ENCODE data around the genes TNFRSF13B and PLD6.

DNA sequence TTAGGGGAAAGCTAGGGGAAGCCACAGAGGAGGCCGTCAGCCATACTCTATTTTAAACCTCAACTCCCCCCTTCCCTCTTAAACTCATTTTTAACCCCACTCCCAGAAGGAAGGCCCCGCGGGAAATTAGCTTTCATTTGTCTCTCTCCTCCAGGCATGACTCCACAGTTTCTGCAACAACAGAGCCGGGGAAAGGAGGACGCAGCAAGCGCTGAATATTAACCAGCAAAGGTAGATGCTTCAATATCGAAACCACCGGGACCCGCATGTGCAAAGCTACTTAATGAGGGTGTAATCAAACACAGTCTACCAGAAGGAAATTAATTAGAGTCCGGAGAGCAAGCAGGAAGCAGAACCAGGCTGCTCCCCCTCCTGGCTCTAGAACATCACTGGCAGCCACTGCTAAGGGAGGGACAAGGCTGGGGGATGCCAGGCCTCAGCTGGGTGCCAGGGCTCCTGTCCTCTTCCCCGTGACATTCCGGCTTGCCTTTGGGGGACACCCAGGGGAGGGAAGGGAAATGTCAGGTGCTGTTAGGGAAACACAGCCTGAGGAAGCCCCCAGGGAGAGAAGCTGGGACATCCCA is 21.8 kb downstream of the LRRC75A start:
- PRO-cap = no peak
- RAMPAGE, long total RNA, 4 experiments = no peak in any of the 4 experiments

DNA sequence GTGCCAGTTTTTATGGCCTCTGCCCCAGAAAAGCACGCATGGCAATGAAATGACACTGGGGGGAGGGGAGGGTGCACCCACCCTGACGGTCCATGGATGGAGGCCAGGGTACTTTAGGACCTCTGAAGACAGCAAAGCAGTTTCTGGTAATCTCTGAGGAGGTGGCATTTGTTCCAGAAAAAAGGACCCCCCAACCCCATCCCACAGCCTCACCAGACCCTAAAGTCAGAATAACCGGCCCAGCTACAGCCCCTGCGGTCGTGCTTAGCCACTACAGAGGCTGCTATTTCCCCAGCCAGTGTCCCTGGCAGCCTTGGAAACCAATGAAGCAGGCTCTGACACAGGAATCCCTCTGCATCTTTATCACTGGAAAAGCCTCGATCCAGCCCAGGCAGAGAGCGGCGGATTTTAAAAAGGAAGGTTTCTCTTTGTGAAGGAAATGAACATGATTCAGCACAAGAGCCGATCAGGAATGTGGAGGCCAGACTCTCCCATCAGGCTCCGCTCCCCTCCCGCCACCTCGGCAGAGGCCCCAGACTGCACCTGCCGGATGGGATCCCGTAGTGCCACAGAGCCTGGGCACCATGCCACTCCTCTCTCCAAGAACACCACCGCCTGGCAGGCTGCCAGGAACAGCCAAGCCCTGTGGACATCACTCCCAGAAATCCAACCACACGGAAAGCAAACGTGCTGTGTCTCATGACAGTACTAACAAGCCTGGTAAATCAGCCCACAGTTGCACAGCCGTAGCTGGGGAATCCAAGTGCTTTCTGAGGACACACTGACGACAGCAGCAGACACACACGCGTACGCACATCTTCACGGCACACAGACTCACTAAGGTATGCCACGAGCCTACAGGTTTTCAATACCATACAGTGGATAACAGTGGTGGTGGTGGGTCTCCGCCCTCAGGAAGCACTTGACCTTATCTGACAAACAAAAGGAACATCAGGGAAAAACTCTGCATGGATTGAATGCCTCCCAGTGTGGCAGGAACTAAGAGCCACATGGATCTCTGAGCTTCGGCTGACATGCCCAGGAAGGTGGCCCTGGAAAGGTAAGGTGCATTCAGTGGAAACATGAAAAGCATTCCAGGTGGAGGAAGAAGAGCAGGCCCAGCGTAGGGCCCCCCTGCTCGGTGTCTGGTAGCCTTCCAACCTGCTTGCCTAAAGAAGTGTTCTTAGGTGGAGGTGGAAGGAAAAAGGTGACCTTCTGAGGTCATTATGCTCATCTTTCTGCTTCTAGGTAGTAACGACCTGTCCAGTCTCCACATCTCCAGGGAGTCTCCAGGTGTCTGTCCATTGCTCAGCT is 5.4 kb downstream of the LRRC75A start:
- PRO-cap = no peak
- RAMPAGE, long total RNA, 4 experiments = no peak in any of the 4 experiments

- PRO-cap = no peak
- RAMPAGE, long total RNA, 4 experiments = start-site peak on the minus strand in 1 of 4 experiments, at chr17:16972085-16972101 at its widest, 5 reads per replicate
Observed at GRCh38 chr17:16971912-16972431, at the start of gene TNFRSF13B. TSS of gene TNFRSF13B (minus strand) at chr17:16972118.

GRCh38 chr17:16973505-16974110 is 1.7 kb upstream of the TNFRSF13B start:
- PRO-cap = no peak
- RAMPAGE, long total RNA, 4 experiments = no peak in any of the 4 experiments

GRCh38 chr17:17010513-17010929 is 31.7 kb upstream of the MPRIP start:
- PRO-cap = no peak
- RAMPAGE, long total RNA, 4 experiments = no peak in any of the 4 experiments

GRCh38 chr17:17180001-17180753 is 26.0 kb downstream of the PLD6 start:
- PRO-cap = no peak
- RAMPAGE, long total RNA, 4 experiments = no peak in any of the 4 experiments

DNA sequence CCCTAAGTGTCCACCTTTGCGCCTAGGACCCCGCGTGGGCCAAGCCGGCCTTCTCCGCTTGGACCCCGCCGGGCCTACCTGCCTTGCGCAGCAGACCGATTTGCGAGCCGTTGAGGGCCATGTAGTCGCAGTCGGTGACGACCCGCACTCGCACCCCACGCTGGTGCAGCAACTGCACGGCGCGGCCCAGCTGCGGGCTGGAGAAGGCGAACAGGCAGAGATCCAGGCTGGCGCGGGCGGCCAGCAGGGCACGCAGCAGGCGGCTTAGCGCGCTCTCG is 412 bp downstream of the PLD6 start:
- PRO-cap = no peak
- RAMPAGE, long total RNA, 4 experiments = no peak in any of the 4 experiments

GRCh38 chr17:17206060-17207162 is at the start of gene PLD6:
TSS of gene PLD6 (minus strand) at chr17:17206333.
- PRO-cap = unidirectional peak, minus-strand start at chr17:17206333
- RAMPAGE, long total RNA, 4 experiments = no peak in any of the 4 experiments

DNA sequence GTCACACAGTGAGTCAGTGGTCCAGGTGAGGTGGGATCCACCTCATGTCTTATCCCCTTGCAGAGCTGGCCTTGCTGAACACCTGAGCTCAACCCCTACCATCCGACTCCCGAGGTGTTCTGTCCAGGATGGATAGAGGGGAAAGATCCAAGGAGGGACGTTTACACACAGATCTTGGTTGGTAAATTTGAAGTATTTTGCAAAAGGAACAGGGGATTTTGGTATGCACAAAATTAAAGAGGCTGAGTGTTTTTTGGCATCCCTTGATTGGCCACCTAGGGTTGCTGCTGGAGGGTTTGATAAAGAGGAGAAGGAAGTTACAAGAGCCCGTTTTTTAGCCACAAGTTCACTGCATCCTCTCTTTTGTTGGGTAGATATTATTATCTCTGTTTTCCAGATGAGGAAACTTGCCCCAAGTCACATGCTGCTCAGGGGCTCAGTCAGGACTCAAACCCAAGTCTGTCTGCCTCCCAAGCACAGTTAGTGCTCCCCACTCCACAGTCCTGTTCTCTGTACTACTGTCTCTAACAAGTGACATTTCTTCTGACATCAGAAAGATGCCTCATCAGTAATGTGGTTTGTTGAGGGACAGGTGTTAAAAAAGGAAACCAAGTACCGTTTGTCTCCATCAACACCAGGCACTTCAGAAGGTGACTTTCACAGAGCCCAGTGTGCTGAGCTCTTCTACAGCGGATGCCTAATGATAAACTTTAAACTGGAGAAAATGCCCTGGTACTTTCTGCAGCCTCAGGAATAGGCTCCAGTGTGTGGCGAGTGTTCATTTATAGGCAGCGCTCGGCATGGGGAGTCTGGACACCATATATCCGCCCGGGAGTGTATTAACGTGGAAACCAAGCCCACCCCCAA is 1.4 kb downstream of the NT5M start:
- PRO-cap = no peak
- RAMPAGE, long total RNA, 4 experiments = no peak in any of the 4 experiments

GRCh38 chr17:17416346-17417280 is 60.2 kb upstream of the MED9 start:
- PRO-cap = no peak
- RAMPAGE, long total RNA, 4 experiments = no peak in any of the 4 experiments

GRCh38 chr17:17462035-17462683 is 14.6 kb upstream of the MED9 start:
- PRO-cap = no peak
- RAMPAGE, long total RNA, 4 experiments = no peak in any of the 4 experiments

- PRO-cap = no peak
- RAMPAGE, long total RNA, 4 experiments = no peak in any of the 4 experiments
Observed at GRCh38 chr17:17467634-17468238, 9.1 kb upstream of the MED9 start.

DNA sequence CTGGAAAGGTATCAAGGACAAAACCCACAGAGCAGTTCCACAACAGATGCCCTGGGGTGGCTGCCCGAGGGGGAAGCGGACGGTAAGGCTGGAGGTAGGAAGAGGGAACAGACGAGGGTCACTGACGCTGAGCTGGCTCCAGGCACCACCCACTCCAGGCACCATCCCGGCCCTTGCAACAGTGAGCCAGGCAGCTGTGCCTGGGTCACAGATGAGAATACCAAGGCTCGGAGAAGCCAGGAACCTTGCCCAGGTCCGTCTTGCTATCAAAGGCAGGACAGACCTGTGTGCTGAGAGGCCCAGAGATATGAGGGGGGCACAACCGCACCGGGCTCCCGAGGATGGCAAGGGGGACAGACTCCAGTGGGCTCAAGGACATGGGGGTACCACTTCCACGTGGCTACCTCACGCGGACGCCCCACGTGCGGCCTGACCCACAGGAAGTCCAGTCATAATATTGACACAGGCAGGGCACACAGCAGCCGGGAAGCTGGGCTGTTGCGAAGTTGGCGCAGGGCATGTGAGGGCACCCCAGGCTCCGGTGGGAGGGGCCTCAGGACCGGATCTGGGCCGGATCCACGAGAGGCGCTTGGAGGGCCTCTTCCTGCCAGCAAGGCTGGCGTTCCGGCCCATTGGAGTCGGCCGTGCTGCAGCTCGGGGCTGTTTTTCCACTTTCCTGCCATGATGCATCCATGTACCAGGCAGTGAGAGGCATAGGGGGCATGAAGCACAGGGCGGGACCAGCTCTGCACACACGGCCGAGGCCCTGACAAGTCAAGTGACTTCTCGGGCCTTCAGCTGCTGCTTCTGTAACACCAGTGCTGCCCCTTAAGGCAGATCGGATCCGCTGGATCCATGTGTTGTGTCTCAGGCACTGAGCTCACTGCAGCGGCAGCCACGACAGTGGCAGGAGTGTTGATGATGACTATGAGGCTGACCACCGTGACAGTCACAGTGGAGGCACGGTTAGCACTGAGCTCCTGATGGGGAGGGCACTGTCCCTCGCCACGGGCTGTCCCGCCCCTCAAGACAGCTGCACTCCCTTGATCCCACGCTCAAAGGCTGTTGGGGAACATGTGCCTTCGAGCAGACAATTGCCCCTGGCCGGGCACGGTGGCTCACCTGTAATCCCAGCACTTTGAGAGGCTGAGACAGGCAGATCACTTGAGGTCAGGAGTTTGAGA is 29.7 kb downstream of the PEMT start:
- PRO-cap = no peak
- RAMPAGE, long total RNA, 4 experiments = no peak in any of the 4 experiments

DNA sequence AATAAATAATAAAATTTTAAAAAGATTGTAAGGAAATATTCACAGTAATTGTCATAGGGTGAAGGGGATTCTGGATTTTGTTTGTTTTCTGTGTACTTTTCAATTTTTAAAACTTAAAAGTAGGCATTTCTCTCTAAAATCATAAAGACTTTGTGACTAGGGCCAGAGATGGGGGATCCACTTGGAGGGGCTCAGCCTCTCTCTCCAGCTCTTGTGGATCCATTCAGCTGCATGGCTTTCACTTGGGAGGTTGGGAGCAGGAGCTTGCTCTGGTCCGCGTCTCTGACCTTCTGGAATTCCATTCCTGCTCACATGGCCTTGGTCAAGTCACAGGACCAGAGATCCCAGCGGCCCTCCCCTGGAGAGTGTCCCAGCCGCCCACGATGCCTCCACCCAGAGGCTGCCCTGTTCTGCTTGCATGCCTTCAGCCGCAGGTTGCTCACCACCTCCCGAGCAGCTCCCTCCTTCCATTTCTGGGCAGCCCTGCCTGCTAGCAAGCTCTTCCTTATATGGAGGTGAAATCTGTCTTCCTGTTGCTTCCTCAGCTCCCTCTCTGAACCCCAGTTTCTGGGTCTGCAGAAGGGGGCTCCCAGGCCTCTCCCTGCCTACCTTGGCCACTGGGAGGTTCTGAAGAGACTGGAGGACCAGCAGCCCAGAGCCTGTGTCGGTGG is 32.5 kb downstream of the RAI1 start:
- PRO-cap = no peak
- RAMPAGE, long total RNA, 4 experiments = no peak in any of the 4 experiments

DNA sequence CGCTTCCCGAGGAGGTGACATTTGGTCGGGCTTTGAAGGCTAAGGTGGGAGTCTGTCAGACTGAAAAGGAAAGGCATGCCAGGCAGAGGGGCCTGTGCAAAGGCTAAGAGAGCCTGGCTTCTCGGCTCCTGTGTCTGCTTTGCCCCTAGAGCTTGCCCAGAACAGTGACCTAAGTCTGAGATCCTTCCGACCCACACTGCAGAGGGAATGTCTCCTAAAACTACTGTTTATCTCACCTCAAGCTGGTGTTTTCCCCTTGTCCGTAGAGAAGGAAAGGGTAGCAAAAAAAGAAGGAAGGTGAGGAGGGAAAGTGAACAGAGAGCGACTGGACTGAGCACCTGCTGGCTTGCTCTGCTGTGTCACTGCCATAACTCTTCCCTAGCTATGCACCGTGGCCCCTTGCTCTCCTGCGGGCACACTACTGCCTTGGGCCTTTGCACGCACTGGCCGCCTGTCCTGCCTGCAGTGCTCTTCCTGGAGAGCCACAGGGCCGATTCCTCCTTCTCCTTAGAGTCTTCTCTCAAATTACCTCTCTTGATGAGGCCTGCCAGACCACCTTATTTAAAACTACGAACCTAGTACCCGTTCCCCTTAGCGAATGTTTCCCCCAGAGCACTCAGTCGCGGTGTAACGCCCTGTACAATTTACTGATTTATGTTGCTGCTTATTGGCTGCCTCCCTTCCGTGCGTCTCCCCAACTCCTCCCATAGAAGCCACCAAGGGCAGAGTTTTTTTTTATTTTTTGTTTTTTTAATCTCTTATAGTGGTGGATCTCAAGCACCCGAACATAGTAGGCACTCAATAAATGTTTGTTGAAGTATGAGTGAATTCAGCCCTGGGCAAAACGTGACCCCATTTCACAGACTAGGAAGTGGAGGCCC is 70.2 kb downstream of the RAI1 start:
- PRO-cap = no peak
- RAMPAGE, long total RNA, 4 experiments = no peak in any of the 4 experiments

GRCh38 chr17:17781127-17781767 is 55.5 kb downstream of the SREBF1 start:
- PRO-cap = no peak
- RAMPAGE, long total RNA, 4 experiments = no peak in any of the 4 experiments

GRCh38 chr17:17805574-17806342 is 31.0 kb downstream of the SREBF1 start:
- PRO-cap = no peak
- RAMPAGE, long total RNA, 4 experiments = no peak in any of the 4 experiments

GRCh38 chr17:17809446-17809862 is 27.3 kb downstream of the SREBF1 start:
- PRO-cap = no peak
- RAMPAGE, long total RNA, 4 experiments = no peak in any of the 4 experiments

DNA sequence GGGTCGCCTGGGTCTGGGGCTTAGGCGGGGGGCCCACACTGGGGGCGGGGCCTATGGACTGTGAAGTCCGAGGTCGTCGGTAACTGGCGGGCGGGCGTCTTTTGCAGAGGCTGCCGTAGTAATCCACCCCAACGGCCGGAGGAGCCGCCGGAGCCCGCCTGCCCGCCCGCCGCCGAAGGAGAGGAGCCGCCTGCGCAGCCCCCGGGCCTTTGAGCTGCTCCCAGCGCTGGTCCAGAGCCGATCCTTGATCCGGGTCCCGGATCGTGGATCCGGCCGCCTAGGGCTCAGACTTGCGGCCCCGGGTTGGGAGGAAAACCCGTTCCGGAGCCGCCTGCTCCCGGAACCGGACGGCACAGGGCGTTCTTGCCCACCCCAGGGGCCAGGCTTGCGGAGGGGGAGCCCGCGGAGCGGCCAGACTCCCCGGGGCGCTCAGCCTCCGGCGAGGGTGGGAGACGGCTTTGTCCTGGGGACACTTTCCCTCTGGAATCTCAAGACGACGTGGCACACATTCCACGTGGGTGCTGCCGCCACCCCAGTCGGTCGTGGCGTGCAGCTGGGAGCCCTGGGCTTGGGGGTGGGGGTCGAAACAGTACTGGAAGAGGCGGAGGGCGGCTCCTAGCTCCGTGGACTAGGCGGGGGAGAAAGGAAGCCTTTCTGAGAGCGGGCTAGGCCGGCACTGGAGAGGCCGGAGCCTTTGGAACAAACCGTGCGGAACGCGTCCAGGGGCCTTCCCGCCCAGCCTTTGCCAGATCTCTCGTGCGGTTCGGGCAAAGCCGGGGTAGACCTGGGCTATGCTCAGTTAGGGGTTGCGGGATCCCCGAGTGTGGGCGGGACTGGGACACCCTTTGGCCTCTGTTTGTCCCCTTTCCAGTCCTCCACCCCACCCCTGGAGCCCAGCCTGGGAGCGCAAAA is 26.7 kb downstream of the SREBF1 start:
- PRO-cap = no peak
- RAMPAGE, long total RNA, 4 experiments = no peak in any of the 4 experiments

GRCh38 chr17:17823358-17824647 is 13.0 kb downstream of the SREBF1 start:
- PRO-cap = unidirectional peak, minus-strand start at chr17:17823604
- RAMPAGE, long total RNA, 4 experiments = no peak in any of the 4 experiments

Data from omental fat pad (tissue), 4 donors.